Sciatic nerve (tissue), 1 donor: Measurements from ENCODE around the genes ZC3H8, ZC3H6 and IL1B.

DNA sequence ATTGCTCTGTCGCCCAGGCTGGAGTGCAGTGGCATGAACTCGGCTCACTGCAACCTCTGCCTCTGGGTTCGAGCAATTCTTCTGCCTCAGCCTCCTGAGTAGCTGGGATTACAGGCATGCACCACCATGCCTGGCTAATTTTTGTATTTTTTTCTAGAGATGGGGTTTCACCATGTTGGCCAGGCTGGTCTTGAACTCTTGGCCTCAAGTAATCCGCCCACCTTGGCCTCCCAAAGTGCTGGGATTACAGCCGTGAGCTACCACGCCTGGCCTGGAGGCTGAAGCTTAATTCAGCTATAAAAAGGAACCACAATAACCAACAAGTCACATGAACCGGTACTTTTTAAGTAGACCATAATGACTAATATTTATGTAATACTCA, 49.2 kb upstream of the TMEM87B start:
- PRO-cap: no peak

DNA sequence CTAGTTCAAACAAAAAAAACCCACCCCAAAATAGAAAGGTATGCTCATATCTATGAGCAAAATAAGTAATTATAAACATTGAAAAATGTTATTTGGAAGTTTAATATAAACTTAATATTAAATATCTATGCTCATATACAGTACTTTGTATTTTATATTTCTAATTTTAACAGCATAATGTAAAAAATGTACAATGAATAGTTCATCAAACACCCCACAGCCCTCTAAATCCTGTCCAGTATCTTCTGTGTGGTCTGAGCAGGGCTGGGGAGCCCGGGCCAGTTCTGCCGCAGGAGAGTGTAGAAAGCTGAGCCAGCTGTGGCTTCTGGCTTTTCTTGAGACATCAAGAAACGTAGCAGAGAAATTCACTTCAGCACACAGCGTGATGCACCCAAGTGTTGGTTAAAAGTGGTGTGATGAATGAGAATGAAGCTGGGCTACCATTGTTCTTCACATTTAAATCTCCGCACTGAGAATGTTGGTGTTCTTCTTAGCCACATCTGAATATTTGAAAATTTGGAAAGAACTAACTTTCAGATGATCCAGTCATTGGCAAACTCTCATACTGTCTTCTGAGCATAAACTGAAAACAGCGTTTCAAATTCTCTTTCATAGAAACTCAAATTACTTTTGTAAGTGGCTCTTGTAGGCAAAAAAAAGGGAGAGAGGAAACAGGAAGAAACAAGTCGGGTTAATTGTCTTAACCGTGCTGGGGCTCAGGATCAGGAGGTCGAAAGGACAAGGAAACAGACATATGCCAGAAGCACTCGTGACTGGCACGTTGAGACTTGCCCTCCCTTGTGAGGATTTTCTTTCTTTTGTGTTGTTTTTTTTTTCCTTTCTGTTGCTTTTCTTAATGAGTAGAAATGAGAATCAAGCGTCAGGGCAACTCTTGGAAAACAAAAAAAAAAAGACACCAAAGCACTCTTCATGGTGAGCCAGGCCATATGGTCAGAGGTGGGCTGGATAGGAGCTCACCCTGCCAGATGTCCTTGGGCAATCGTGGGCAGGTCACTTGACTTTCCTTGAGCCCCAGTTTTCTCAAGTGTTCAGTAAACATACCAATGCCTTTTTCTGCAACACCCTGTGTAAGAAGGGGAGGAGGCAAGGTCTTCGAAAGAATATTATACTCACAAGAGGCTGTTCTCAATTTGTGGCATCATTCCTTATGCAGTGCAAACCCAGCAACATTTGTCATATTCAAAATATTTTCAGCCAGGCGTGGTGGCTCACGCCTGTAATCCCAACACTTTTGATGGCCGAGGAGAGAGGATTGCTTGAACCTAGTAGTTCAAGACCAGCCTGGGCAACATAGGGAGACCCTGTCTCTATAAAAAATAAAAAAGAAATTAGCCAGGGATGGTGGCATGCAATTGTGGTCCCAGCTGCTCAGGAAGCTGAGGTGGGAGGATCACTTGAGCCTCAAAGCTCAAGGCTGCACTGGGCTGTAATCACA, 23.2 kb upstream of the TMEM87B start:
- PRO-cap: no peak

DNA sequence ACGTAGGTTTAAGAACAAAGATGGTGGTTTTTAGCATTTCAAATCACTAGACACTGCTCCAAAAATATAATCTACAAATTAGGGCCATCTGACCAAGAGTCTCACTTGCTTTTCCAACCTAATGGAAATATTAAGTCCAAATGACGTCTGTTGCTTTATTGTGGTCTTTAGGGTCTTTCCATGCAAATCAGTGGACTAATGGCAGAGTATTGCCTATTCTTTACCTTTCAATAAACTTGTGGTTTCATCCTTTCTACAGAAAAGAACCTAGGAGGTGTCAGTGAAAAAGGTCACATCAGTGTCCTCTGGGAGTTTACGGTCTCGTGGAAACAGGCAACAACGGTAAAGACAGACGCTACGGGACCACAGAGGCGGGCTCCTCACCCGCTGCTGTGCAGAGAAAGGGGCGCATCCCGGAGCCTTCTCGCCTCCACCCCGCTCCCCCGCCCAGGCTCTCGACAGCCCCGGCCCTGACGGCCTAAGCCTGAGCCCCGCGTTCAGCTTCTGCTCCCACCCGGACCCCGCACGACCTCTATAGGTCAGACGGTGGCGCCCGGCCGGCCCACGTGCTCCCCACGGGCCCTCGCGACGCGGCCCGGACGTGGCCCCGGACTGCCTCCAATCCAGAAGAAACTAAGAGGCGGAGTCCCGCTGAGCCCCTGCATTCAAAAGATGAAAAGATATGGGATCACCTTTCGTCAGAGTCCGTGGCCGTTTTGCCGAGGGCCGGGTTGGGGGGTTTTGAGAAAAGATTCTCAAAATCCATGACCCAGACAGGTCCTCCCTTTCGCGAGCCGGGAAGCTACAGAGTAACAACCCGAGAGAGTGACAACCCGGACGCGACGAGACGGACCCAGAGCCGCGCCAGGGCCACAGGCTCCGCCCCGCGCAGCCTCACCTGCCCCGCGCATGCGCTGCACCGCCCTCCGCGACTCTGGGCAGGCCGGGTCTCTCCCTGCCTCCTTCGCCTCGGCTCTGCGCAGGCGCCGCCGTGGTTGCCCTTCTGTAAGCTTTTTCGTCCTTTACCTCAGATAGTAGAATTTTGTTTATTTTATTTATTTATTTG, at the start of gene ZC3H8:
Gene ZC3H8 (minus strand): TSS at position 827 of the 1,066 bp plus-strand sequence.
- PRO-cap: bidirectional peak, plus-strand start at position 610 of the sequence, minus-strand start at position 506 of the sequence; bidirectional peak, plus-strand start at position 925 of the sequence, minus-strand start at position 827 of the sequence

GRCh38 chr2:112275495-112275788, at the start of gene ZC3H6:
Gene ZC3H6 (plus strand): TSS chr2:112275597.
- PRO-cap: bidirectional peak, plus-strand start at chr2:112275570, minus-strand start at chr2:112275422

DNA sequence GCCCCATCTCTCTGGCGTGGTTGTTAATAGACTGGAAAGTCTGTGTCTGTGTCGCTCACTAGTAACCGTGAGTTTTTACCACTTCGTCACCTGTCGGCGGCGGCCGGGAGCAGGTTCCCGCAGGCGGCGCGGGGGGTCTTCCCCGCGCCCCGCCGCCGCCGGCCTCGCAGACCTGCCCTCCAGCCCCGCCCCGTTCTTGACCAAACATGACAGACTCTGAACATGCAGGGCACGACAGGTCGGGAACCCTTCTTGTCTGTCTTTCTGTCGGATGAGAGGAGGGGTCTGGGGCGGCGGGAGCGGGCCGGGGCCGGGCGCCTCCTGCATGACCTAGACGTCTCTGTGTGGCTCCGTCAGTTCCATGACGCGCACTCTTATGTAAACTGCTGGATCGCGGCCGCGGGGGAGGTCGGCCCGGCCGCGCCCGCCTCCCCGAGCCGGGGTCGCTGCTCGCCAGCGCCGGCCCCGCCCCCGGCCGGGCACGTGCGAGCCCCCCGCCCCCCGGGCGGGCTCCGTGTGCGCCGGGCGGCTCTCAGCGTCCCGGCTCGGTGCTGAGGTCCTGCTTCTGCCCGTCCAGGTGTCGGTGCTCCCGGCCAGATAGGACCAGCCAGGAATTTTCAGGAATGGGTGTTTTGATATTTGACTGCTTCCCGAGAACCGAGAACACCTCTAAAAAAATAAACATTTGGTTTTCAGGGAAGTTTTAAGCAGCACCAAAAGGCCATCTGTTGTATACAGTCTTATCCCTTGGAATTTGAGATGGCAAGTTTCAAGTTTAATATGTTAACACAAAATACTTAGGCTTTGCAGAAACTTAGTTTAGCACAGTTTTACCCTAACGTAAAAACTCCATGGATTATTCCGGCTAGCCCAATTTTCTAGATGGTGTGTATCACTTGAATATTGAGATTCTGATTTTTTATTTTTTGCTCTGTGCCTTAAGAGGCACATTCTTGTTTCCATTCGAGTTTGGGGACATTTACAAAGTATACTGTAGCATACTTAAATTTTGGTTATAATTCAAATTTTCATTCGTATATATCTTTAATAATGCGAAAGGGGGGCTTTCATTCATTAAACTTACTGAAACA, 737 bp downstream of the ZC3H6 start:
- PRO-cap: bidirectional peak, plus-strand start at position 515 of the sequence, minus-strand start at position 376 of the sequence

DNA sequence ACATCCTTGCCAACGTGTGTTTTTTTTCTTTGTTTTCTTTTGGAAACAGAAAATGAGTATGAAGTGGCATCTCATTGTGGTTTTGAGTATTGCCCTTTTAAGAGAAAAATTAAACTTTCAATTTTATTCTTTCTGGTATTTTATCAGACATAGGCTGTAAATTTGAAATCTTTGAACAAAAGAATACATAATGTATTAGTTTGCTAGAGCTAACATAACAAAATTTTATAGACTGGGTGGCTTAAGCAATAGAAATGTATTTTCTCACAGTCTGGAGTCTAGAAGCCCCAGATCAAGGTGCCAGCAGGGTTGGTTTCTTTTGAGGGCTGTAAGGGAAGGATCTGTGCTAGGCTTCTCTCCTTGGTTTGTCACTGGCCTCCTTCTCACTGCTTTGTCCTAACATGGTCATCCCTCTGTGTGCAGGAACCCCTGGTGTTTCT, 28.7 kb downstream of the ZC3H6 start:
- PRO-cap: no peak

DNA sequence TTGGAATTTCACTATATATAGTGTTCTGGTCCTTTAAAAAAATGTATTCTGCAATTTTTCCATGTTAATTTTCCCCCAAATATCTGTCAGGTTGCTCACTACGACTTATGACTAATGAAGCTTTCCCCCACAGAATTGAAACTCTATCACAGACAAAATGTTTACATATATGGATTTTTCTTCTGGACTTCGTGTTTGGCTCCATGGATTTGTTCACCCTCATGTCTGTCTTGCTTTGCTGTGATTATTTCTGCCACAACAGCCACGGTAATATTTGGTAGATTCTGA, 42.3 kb downstream of the ZC3H6 start:
- PRO-cap: no peak

DNA sequence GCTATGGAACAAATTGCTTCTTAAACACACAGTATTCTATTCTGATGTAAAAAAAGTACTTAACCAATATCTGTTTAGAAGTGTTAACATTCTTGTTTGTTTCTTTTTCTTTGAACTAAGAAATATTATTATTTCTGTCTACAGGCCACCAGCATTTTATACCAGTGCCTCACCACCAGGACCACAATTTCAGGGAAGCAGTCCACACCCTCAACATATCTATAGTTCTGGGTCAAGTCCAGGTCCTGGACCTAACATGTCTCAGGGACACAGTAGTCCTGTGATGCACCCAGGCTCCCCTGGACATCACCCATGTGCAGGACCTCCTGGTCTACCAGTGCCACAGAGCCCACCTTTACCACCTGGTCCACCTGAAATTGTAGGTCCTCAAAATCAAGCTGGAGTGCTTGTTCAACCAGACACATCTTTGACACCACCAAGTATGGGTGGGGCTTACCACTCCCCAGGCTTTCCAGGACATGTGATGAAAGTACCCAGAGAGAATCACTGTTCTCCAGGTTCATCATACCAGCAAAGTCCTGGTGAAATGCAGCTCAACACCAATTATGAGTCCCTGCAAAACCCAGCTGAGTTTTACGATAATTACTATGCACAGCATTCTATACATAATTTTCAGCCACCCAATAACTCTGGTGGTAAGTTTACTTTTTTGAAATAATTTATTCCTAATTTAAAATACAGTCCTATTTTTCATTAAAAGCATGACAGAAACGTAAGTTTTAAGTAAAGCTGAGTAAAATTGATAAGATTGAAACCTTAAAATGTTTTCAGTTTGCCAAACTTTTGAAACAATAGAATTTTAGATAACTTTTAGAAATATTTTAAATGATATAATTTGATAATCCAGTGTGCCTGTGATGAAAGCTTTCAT, 48.9 kb downstream of the ZC3H6 start:
- PRO-cap: no peak

DNA sequence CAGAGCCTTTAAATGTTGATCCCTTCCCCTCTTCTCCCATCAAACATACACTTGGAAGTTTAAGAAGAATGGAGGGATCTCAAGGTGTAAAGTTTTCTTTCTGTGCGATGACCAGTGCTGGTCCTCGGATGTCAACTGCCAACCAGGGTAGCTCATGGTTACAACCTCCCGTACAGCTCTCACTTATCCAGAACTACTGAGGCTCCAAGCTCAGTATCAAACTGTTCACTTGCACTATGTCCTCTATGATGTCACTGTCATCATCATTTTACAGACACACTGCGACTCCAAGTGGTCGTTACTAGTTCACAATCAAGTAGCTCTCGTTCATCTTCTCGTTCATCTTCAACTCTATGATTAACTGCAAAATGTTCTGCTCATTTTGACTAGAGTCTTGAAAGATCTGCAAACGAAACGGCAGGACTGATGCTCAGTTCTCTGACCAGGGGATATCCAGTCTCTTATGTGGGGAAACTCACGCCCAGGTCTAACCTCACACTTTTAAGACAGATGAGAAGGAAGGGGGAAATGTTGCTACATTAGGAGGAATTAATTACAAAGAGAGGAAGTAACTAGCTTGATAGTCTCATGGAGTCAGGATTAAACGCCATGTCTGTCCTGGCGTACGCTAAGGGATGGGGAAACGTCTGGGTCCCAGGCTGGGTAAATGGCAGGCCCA, 929 bp upstream of the CHCHD5 start:
- PRO-cap: no peak

DNA sequence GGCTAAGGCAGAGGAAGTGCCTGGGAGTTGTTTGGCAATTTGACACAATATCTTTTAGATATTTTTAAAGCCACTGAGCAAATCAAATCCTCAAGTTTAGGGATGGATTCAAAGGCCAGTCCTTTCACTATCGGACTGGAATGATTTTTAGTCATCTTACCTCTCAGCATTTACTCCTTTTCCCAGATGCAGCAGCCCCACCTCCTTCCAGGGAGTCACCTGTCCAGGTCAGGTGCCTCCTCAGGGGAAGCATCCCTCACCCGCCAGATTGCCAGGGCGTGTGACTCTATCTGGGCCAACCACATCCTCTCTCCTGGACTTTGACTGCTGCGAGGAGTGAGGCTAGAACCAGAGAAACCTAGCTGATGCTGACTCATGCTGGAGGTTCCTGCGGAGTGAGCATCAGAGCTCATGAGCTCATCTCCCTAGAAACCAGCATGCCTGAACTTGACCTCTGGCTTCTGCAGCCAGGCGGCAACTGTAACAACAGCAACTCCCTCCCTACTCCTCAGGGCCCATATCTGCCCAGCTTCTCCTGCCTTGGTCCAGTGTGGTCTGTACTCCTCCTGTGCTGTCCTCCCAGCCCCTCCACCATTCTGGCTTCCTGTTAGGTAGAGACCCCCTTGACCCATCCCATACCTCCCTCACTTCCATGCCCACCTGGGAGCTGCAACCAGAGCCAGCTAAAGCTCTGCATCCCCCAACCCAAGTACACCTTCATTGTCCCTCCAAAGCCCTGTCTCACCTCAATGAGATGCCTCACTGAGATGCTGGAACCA, 28.3 kb upstream of the NT5DC4 start:
- PRO-cap: no peak

DNA sequence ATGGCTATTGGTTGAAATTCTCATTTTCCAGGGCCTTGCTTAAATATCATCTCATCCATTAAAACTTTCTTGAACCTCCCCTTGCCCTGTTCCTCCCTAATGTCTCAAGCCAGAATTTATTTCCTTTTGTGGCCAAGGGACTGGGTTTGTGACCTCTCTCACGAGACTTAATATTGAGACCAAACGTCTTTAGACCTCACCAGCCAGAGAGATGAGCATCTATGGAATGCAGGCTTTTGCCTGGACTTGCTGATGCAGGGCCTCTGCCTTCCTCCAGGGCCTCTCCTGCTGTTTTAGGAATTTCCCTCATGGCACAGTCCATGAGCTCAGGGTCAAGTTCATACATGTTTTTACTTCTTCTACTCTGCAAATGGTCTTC, 22.4 kb downstream of the IL1B start:
- PRO-cap: no peak

DNA sequence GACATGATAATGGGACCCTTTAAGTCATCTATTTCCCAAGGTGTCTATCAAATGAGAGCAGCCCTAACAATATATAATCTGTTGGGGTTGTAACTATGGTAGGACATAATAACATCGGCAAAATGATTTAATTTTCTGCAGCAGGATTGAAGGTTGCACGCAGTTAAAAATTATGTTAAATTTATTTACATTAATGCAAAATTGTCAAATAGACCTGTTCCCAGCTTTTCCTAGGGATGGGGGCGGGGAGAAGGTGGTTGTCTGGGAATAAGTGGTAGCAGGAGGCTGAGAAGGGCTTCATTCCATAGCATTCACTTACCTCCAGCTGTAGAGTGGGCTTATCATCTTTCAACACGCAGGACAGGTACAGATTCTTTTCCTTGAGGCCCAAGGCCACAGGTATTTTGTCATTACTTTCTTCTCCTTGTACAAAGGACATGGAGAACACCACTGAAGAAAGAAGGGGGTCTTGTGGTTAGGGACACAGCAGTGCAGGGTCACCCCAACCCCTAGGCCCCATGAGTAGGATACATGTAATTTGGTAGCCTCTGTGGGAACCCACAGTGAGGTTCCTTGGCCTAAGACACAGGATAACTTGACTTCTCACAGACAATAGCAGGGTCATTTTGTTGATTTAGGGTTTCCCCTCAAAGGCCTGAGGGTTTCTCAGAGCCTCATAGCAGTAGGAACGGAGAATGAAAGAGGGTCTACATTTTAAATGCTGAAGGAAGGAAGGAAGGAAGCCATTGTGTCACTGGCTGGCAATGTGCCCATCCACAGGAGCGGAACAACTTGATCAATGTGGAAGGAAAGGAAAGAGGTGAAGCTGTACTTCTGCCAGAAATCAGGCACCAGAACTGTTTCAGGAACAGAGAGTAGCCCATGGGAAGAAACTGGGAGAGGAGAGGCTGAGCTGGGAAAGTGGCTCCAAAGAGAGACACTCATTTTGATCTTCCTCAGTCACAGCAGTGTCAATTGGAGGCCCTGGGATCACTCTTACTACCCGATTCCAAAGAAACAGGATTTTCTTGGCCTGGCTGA, 5.3 kb downstream of the IL1B start:
- PRO-cap: no peak

- PRO-cap: unidirectional peak, minus-strand start at chr2:112836770
Measured at GRCh38 chr2:112836238-112837196, at the start of gene IL1B. Gene IL1B (minus strand): TSS chr2:112836779.

- PRO-cap: no peak
Measured at GRCh38 chr2:112924772-112925345, 13.9 kb downstream of the IL37 start.

DNA sequence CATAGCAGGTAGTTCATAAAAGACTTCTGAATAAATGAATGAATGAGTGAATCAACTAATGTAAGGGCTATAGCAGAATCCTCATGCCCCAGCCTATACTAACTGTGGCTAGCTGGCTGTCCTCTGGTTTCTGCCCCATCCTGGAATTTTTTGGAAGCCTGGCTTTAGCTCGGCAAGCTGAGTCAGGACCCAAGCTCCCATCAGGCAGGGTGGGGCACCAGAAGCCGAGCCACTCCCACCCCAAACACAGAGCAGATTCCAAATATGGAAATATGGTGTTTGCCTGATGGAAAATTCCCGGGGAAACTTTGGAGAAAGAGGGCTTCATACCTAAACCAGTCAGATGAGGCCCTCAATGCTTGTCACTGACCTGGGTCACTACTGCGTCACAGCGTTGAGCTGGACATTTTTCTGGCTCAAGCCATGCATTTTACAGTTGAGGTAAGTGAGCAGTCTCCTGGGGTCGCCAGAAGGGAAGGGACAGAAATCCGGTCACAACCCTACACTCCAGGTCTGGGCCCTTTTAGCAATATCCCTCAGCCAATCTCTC, 37.5 kb downstream of the PSD4 start:
- PRO-cap: no peak

DNA sequence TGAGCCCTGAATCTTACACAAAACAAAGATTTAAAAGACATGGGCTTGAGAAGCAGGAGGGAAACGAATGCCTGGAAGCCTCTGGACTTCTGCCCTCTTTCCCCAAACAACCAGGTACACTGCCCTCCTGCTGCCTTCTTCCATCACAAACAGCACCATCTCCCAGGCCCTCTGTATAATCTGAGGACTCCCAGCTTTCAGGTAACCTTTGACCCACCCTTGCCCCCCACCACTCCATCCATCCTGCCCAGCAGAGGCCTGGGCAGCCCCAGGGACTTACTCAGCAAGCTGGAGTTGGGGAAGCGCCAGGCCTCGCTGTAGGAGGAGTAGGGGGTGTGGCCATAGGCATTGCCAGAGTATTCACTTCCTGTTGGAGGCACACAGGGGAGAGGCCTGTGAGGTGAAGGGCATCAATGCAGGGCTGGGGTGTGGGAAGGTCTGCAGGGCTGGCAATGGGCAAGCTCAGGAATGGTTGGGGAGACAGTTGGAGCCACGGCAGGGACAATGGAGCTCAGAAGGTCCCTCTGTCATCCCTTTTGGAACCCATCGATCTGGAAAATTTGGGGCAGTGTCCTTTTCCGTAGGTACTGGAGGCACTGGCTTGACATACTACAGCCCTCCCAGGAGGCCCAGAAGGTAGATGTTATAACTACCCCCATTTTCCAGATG, 46.2 kb downstream of the PSD4 start:
- PRO-cap: bidirectional peak, plus-strand start at position 379 of the sequence, minus-strand start at position 290 of the sequence

GRCh38 chr2:113255227-113256281, 23.2 kb downstream of the PAX8 start:
- PRO-cap: no peak

GRCh38 chr2:113265427-113266676, 12.9 kb downstream of the PAX8 start:
- PRO-cap: no peak

DNA sequence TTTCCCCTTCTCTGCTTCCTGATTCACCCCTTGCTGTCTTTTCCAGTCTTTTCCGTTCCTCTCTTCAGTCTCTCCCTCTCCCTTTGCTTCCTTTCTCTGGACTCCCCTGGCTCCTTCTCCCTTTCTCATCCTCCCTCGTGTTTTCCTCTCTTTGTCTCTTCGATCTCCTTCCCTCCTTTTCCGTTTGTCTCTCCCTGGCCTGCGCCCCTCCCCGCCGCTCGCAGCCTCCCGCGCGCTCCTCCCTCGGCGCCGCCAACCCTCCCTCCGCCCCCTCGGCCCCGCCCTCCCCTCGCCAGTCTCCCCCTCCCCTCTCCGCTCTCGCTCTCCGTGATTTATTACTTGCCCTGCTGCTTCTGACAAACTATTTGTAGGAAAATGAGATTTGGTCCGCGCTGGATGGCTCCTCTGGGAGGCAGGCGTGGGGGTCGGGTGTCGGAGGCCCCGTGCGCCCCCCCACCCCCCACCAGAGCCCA, 46.0 kb upstream of the PAX8 start:
- PRO-cap: bidirectional peak, plus-strand start outside the sequence, minus-strand start at position 238 of the sequence

DNA sequence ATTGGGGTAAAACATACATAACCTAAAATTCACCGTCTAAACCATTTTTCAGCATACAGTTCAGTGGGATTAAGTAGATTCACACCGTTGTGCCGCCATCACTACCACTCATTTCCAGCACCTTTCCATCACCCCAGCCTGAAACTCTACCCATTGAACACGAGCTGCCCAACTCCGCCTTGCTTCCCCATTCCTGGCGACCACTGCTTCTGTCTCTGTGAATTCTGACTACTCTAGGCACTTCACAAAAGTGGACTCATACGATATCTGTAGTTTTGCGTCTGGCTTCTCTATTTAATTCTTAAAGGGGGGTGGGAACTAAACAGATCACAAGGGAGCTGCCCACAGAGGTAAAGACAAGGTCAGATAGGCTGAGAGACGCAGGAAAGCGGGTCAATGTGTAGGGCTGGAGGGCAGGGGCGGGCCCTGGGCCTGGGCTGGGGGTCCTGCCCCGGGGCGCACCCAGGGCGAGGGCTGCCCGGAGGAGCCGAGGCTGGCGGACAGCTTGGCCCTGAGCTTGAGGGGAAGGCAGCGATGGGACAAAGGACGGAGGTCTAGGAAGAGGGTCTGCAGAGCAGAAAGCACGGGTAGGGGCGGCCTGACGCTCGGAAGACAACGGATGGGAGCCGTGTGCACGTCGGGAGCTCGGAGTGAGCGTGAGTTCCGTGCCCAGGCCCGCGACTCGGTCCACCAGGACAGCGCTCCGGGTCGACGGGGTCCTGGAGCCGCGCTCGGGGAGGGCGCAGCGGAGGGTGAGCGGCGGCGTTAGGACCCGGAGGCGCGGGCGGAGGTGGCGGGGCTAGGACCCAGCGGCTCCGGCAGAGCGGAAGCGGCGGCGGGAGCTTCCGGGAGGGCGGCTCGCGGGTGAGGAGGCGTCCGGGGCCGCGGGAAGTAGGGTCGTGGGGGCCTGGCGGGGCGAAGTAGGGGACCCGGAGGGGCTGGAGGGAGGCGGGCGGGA, 43.5 kb upstream of the RABL2A start:
- PRO-cap: unidirectional peak, plus-strand start at position 465 of the sequence; bidirectional peak, plus-strand start at position 841 of the sequence, minus-strand start at position 767 of the sequence